Non-pigmented ciliary epithelial cell (primary cell): ENCODE measurements around the genes SLC13A2, TRAF4 and PHF12.

DNA sequence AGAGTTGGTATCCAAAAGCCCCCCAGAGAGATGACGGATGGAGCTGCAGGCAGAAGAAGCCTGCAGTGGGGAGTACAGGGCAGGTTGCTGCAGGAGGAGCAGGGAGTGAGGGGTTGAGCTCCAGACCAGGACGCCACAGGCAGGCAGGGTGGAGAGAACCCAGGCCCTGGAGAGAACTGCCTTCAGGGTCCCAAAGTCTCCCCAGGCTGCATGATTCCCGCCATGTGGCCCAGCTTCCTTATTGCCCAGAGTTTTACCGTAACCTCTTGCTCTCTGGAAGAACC is 11.5 kb upstream of the NOS2 start:
- RRBS = no CpG with 5 or more reads among the region's 4 CpGs

- RRBS = no CpG with 5 or more reads among the region's 6 CpGs
Observed at GRCh38 chr17:28044231-28045031, 2.0 kb downstream of the NLK start.

DNA sequence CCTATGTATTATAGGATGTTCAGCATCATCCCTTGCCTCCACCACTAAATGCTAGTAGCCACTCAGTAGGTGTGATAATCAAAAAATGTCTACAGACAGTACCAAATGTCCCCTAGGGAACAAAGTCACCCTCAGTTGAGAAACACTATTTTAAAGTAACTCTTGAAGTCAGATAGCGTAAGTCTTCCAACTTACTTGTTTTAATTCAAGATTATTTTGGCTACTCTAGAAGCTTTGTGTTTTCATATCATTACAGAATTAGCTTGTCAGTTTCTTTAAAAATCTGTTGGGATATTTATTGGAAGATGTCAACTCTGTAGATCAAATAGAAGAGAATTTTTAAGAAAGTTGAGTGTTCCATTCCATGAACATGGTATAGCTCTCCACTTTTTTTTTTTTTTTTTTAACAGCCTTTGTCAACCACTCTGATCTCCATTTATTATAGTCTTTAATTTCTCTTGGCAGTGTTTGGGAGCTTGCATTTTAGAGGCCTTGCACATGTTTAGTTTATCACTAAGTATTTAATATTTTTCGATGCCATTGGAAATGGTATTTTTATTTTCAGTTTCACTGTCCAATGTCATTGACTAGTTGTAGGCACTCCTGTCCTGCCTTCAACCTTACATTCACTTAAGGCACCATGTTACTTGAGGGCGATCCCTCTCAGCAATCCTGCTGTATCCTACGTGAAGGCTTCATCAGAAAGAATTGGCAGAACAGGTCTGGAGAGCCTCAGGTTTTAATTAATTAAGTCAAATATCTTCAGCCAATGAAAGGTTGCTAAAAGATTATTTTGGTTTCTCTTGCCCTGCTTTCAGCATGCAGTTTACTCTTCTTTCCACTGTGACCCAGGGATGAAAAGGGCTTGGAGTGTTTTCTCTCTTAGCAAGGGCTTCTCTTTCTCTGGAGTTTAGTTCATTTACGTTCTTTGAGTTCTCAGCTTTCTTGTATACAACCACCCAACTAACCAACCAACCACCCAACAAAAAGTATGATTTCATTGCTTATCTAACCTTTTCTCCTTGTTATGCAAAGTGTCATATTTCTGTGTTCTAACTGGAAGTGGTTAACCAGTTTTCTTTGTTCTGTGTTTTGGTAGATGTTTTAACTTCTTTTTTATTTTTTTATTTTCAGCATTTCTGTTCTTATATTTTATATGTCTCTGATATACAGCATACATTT is 29.0 kb downstream of the NLK start:
- RRBS = no CpG with 5 or more reads among the region's 5 CpGs

DNA sequence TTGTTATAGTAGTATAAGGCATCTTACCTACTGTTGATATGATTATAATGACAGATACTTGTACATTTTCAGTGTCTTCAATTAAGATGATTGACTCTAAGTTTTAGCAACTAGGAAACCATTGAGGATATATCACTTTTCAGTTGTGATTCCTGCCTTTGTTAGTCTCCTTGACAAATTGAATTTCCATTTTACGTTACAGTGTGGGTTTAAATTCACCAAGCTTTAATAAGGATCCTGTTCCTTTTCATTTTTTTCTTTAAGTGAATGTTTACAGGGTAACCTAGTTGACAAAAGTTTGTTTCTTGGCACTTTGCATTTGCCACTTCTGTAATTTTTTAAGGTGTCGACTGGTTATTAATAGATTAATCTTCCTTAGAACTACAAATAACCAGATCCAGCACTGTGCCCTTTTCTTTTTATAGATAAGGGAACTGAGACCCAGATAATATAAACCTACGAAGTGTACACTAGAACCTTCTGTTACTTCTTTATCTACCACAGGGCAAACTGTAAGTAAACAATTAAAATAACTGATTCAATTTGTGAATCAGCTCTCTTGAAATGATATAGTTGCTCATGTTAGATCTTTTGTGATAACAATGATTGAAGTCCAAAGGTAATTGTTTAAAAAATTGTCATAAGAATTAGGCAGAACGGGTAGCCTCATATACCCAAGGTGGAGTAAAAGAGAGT is 55.3 kb downstream of the NLK start:
- RRBS = no CpG with 5 or more reads among the region's 4 CpGs

GRCh38 chr17:28266230-28266572 is 52.8 kb upstream of the TMEM97 start:
- RRBS = no CpG with 5 or more reads among the region's 16 CpGs

GRCh38 chr17:28326089-28326854 is 7.3 kb downstream of the TMEM97 start:
- RRBS = no CpG with 5 or more reads among the region's 12 CpGs

DNA sequence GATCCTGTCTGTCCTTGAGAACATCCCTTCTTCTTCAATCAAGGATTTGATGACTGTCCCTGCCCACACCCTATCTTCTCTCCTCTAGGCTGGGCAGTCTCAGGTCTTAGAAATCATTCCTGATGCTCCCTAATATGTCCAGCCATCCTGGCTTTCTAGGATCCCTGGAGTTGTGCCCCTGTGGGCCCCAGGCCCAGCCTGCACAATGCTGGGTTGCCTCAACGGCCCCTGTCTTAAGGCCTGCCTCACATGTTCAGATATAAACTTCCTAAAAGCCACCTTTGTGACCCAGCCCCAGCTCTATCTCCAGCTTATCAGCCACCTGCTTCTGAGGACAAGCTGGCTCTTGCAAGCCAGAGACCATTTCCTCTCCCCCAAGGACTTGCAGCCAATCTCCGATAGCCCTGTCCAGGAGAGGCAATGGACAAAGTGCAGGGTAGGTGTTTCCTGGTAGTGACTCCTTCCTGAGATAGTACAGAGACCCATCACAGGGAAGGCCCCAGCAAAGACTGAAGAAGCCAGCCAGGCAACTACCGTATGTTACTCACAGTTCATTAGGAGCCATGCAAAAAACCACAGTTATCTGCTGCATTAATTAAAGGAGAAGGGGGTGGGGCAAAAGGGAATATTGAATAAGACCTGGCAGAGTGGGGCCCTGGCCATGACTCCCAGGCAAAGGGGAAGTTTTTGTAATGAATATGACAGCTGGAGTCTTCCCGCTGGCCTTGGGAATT is 2.7 kb upstream of the SLC13A2 start:
- RRBS = no CpG with 5 or more reads among the region's 4 CpGs

DNA sequence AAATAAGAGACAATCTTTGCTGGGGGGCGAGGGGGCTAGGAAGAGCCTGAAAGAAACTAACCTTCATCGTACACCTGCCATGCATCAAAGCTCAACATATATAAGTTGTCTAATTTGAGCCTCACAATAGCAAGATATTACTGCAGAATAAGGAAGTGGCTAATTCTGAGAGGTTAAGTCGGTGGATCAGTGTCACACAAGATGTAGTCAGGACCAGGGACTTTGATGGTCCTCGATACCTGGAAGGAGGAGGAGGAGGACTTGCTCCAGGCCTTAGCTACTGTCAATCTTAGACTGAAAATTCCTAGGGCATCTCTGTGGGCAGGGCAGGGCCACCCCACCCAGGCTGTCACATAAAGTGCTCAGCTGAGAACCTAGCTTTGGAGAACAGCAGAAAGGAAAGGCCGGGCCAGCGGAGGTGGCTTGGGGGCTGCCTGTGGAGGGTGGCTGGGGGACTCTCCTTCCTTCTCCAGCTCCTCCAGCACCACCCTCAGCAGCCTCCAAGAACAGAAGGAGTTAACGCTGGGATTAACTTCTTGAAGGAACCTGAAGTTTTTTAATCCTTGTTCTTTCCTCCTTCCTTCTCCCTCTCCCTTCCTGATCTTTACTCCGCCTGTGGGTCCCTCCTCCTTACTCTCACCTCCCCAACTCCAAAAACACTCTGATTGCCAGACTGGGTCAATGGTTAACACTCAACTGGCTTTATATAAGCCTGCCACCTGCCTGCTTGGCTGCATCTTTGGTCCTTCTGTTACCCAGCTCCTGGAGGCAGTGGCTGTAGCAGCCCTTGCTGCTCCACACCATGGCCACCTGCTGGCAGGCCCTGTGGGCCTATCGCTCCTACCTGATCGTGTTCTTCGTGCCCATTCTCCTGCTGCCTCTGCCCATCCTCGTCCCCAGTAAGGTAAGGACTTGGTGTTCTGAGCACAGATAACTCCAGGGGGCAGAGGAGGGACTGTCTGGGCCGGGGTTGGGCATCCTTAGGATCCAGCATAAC is at the start of gene SLC13A2:
Gene SLC13A2, plus strand, starts transcription at position 734 of the 997 bp plus-strand sequence.
- RRBS = no CpG with 5 or more reads among the region's 13 CpGs

DNA sequence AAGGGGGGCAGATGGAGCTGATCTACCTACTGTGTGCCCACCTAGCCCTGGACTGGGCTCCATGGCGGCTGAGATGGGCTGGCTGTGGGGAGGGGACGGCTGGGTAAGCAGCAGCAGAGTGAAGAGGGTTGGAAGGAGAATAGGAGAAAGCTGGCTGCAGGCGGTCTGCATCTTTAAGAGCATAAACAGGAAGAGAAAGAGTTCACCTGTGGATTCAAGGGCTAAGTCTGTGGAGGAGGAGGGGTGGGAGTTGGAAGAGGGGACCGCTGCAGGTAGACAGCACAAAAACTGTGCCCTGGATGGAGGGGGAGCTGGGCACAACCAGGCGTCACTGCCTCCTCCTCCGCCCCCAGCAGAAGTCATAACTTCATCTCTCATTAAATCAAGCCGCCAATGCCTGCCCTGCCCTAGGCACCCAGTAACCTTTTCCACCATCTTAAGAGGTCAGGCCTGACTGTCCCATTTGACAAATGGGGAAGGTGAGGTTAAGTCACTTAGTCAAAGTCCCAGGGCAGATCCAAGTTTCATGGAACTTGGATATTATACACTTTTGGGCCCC is 726 bp downstream of the SLC13A2 start:
- RRBS = no CpG with 5 or more reads among the region's 7 CpGs

DNA sequence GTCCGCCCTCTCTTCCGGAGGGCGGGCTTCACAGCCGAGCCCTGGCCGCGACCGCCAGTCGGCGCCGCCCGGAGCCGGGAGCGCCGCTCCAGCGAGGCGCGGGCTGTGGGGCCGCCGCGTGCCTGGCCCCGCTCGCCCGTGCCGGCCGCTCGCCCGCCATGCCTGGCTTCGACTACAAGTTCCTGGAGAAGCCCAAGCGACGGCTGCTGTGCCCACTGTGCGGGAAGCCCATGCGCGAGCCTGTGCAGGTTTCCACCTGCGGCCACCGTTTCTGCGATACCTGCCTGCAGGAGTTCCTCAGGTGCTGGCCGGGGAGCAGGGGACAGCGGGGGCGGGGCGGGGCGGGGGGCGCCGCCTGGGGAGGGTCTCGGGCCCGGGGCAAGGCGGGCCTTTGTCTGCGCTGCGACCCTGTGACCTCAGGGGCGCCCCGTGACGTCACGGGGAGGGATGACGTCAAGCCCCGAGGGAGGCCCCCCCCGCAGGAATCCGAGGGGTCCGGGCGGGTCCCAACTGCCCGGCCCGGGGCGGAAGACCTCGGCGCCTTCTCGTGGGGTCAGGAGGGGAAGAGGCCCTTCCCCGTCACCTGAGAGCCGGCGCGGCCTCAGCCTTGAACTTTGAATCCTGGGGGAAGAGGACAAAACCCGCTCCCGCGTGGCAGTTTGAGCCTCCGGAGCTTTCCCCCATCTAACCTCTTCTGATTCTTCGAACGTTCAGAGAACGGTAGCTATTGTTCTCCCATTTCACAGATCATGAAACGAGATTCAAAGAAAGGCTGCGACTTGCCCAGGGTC is at the start of gene TRAF4:
Gene TRAF4, plus strand, starts transcription at position 57 of the 791 bp plus-strand sequence.
- RRBS = 1% methylated on average over 45 of the region's 77 CpGs

- RRBS = no CpG with 5 or more reads among the region's 3 CpGs
Observed at GRCh38 chr17:28811558-28811925, 31.0 kb downstream of the FAM222B start.

DNA sequence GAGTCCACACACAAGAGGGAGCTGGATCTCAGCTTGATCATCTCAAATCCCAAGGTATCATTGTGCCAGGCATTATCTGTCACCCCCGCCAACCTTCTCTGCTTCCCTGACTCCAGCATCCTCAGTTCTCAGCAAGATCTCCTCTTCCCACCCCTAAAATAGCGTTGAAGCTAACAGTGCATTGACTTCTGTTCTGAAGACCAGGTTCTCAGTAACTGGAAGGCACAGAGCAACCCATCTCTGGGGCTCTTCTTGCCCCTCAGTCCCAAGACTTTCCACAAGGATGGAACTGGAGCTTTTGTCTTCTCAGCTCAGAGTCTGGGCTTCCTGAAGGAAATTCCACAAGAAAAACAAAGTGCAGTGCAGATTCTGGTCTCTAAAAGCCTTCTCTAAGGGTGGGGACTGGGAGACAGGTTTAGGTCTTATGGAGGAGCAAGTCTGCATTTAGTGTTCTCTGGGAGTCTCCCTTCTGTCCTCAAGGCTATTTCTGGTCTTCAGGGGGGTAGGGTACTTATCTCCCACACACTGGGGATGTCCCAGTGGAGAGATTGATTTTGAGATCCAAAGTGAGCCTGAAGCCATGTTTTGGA is 1.5 kb downstream of the FLOT2 start:
- RRBS = no CpG with 5 or more reads among the region's 2 CpGs

- RRBS = no CpG with 5 or more reads among the region's 5 CpGs
Observed at GRCh38 chr17:28901816-28902239, 1.1 kb downstream of the DHRS13 start.

DNA sequence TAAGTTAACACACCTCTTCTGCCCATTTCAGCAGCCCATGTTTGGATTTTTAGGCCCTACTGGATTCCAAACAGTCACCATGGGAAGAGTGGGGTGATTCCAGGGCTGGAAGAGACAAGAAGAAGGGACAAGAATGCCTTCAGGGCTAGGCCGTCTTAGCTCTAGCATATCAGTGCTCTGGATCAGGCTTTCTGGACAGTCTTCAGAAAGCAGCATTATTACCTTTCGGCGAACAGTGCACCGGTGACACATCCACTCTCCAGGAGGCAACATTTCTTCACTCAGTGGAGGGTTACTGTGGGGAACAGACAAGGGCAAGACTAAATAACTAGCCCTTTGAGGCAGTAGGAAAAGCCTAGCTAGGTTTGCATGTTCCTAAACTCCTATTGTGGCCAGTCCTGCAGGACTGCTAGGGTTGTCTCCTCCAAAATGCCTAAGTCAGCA is 23.9 kb upstream of the DHRS13 start:
- RRBS = no CpG with 5 or more reads among the region's 4 CpGs

DNA sequence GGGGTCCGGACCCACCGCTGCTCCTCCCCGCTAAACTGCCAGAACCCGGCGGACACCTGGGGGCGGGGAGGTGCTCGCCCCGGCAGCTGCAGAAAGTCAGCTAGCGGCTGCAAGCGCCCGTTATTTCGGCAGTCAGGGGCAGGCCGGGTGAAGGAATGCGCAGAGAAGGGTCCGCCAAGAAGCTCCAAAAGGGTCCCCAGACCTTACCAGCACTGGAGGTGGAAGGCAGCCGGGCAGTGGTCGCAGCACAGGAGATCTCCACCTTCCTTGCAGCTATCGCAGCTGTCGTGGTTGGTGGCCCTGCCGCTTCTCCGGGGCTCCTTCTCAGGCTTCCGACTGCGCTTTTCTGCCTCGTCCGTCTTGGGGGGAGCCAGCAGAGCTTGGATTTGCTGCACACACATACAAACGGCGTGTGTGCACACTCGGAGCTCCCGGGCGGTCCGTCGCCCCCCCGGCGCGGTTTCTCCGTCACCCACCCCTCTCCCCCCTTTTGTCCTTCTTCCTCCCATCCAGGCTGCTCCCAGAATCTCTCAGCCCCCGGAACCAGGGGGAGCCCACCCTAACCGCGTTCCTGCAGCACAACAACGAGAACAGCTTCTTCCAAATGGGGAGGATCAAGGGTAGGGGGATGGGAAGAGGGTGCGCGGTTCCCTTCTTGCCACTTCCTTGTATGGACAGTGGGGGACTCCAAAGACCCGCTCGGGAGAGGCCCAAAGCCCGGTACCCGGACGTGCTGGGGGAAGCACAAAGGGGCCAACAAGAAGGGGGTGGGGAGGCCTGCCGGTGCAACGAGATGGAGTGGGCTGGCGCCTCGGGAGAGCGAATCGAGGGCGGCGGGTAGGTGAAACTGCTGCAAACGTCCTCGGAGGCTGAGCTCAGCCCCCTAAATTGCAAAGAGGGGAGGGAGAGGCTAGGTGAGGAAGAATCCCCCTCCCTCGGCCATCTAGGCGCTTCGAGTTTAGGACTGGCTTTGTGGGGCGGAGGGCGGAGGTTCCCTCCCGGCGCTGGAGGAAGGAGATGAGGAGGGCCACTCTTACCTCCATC is 1.1 kb downstream of the PHF12 start:
- RRBS = 2% methylated on average over 24 of the region's 64 CpGs

GRCh38 chr17:28951144-28952045 is at the start of gene PHF12:
PHF12 (minus strand) TSS chr17:28951518.
- RRBS = 2% methylated on average over 40 of the region's 82 CpGs

GRCh38 chr17:29045823-29046145 is 2.8 kb downstream of the PIPOX start:
- RRBS = no CpG with 5 or more reads among the region's 2 CpGs

GRCh38 chr17:29054216-29054875 is 11.4 kb downstream of the PIPOX start:
- RRBS = no CpG with 5 or more reads among the region's 11 CpGs

DNA sequence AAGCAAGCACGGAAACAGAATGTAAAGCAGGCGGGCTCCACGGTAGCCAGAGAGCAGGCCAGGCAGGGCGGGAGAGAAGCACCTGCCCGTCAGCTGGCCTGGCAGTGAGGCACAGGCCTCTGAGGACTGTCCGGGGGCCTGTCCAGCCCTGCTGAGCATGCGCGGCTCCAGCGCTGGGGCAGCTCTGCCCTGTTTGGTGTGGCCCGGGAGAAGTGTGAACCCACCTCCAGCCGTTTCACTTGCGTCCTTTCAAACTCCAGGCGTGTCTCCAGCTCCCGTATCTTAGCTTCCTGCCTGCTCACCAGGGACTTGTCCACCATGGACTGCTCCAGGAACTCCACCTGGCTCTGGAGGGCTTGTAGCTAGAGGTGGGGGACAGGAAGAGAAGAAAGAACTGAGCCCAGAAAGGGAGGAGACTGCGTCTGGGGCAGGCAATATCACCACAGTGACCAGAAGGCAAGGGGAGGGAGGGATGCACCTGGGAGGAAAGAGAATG is 46.8 kb downstream of the PIPOX start:
- RRBS = 72% methylated on average over 5 of the region's 15 CpGs

GRCh38 chr17:29108010-29108623 is 65.2 kb downstream of the PIPOX start:
- RRBS = no CpG with 5 or more reads among the region's 7 CpGs